Anterior vena cava (tissue), 1 donor: ENCODE measurements around a stretch of chr16.

DNA sequence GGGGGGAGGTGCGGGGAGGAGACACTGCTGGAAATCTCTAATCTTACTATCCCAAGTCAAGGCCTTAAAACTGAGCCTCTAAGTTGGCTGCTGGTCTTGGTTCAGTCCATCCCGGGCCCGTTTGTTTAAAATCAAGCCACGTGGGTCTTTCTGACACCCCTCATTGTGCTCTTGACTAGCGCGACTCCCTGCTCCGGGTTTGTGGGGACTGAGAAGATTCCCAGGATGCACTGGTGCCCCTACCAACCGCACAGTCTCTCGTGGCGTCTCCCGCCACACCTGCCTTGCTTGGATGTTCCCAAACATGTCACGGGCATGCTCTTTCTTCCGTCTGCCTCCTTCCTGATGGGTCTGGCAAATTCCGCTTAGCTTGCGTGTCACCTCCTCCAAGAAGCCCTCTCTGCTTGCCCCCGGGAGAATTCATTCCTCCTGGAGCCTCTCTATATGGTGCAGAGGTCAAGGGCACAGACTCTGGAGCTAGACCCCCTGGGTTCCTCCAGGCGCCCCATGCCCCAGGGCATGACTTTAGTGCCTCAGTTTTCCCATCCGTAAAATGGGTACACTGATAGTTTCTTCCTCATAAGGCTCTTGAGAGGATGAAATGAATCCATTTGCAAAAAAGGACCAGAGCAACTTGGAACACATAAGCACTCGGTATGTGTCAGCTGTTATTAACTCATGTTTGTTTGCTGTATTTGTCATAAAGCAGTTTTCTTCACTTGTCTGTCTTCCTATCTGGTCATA lies 21.1 kb downstream of the LITAF start:
- PRO-cap, result no peak

- PRO-cap, result bidirectional peak, plus-strand start at chr16:11604908, minus-strand start at chr16:11604723; unidirectional peak, minus-strand start at chr16:11605154
Measured at GRCh38 chr16:11604577-11605449, 18.1 kb upstream of the LITAF start.

DNA sequence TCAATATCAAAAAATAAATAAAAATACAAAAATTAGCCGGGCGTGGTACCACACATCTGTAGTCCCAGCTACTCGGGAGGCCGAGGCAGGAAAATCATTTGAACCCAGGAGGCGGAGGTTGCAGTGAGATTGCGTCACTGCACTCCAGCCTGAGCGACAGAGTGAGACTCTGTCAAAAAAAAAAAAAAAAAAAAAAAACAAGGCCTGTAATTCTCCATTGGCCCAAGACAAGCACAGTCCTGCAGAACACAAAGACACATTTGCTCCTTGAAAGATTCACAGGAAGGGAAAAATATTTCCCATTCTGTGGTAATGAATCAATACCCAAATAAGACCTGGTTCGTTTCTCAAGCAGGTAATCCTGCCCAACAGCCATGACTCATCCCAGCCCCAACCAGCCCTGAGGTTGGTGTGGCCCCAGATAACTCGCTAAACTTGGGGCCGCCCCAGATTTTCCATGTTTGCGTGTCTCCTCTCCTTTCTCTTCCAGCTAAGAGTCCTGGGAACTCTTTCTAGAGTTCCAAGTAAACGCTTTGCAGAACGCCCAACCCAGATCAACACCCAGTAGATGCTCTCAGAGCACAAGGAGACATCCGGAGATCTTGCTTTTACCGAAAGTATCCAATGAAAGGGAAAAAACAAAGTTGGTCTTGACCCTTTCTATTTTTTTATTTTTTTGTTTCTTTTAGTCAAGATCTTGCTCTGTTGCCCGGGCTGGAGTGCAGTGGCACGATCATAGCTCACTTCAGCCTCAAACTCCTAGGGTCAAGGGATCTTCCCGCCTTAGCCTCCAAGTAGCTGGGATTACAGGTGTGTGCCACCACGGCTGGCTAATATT lies 40.2 kb upstream of the SNN start:
- PRO-cap, result unidirectional peak, plus-strand start at position 236 of the sequence; unidirectional peak, minus-strand start at position 492 of the sequence

DNA sequence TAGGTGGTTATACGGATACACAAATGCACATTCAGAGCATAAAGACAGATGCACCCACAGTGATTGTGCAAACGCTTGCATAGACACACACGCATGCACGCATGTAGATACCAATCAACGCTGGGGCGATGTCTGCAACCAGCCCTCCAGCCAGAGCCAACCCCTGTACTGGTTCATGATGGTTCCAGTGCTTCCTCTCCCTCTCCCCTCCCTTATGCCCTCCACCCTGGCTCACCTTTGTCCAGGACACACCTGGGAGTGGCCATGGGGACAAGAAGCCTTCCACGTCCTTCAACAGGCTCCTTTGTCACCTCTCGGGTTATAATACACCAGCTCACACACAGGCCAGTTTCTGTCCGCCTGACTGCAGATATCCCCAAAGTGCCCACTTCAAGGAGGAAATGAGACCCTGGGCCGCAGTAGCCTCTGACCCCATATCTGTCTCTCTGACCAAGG lies 33.0 kb upstream of the SNN start:
- PRO-cap, result no peak

GRCh38 chr16:11670167-11670800 lies 2.0 kb downstream of the SNN start:
- PRO-cap, result no peak

DNA sequence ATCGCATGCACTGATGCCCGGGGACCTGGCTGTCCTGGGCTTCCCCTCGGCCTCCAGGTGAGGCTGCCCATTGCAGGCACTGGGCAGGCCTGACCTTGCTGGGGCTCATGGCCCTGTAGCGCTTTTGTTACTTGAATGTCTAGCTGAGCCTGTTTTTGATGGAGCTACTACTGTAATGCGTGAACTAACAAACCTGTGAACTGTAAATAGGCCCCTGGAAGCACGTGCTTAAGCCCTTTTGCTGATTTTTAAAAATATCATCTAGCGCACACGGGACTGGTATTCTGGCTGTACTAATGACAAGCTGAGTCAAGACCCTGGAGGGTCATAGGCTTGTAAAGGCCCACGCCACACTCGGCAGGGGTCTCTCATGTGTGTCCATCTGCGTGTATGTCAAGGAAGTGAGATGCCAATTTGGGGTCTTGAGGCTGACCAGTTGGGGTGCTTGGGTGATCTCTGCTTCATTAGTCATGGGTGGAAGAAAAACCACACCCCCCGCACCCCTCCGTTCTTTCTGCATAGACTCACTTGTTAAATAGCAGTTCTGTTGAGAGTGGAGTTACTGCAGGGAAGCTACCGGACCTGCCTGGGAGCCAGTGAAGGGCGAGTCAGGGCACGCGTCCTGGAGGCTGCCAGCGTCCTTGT lies 8.3 kb downstream of the SNN start:
- PRO-cap, result no peak

DNA sequence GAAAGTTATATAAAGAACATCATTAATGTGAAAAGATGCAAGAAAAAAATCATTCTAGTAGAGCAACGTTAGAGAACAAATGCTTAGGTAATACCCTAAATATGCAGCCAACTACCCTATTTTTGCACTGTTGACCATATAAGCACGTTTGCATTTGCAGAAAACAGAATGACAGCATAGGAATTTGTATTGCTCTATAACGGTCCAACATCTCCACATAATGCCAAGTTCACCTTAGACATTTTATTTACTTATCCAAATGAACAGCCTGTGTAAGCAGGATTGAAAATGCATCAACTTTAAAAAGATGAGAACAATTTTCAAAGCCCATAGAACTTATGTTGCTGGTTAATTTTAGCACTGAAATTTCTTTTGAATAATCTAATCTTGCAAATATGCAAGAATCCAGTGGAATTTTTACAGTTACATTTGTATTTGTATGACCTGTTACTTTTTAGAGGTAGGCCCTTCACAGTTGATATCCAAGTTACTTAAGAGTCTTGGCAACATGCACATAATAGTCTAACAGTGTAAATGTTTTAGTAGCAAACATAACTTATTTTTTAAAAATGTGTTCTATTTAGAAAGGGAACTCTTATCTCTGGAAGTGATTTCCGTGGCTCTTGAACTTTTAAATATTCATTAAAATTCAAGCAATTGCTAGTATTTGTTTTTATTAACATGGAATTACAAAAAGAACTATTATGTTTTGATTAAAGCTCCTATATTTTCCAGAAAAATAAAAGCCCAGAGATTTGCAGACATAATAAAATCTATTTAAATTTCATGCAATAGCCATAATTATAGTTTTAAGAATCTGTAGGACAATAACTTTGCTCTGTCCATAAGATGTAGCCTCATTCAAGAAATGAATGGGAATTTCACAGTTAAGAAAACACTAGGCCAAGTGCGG lies 19.3 kb upstream of the RSL1D1 start:
- PRO-cap, result no peak

- PRO-cap, result no peak
Measured at GRCh38 chr16:11890779-11891300, 24.9 kb downstream of the GSPT1 start.

- PRO-cap, result no peak
Measured at GRCh38 chr16:11896315-11897037, 19.3 kb downstream of the GSPT1 start.

DNA sequence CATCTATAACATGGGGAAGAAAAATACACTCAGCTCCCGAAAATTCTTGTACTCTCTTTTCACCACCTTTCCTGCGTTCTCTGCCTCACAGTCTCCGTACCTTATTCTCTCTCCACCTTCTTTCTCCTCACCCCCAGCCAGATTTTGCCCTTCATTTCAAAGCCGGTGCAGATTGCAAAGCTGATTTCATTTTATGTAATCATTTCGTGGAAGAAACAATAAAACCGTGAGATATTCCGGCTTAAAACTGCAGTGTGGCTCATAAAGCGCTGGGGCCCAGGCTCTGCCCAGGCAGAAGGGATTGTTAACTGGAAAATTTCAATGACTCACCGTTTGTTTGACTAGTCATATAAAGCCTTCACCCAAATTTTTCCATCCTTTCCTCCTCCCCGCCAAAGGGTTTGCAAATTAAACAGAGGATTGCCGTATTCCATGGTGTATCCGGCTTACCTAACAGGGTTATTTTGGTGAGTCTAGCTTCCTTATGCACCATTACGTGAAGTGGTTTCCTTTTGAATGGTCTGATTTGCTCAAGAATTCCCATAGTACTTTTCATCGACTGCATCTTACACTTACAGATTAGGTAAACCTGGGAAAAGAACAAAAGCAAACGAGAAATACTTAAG lies 756 bp upstream of the GSPT1 start:
- PRO-cap, result no peak

- PRO-cap, result no peak
Measured at GRCh38 chr16:11927401-11927798, 11.6 kb upstream of the GSPT1 start.

DNA sequence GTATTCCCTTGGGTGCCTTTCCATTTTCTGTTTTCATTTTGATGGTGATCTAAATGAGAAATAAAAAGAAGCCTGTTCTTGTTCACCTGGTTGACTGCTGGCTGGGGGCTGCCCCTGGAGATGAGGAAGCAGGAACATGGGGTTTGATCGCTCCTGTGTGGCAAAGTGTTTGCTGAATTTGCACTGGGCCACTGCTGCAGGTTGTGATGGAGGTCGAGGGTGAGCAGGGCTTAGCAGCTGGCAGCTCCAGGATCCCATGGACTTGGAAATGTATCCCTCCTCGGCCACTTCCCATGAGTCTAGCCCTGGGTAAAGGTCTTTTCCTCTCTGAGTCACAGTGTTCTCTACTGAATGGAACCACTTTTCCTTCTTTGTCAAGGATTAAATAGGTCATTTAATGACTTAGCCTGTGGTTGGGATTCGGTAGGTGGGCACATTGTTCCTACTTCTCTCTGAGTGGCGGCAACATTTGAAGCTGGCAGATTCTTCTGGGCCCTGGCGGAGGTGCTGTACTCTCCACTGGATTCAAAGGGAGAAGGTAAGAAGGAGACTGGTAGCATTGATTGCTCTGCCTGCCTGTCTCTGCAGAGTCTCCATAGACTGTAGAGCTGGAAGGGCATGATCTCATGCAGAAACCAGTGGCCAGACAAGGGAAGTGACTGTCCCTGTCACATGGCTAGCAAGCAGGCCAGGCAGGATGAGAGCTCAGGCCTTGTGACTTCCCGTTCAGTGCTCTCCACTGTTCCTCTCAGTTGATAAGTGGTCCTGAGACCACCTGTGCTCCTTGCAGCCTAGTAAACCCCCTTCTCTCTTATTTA lies 17.9 kb downstream of the SNX29 start:
- PRO-cap, result no peak

GRCh38 chr16:12075606-12076075 lies 99.1 kb downstream of the SNX29 start:
- PRO-cap, result no peak

DNA sequence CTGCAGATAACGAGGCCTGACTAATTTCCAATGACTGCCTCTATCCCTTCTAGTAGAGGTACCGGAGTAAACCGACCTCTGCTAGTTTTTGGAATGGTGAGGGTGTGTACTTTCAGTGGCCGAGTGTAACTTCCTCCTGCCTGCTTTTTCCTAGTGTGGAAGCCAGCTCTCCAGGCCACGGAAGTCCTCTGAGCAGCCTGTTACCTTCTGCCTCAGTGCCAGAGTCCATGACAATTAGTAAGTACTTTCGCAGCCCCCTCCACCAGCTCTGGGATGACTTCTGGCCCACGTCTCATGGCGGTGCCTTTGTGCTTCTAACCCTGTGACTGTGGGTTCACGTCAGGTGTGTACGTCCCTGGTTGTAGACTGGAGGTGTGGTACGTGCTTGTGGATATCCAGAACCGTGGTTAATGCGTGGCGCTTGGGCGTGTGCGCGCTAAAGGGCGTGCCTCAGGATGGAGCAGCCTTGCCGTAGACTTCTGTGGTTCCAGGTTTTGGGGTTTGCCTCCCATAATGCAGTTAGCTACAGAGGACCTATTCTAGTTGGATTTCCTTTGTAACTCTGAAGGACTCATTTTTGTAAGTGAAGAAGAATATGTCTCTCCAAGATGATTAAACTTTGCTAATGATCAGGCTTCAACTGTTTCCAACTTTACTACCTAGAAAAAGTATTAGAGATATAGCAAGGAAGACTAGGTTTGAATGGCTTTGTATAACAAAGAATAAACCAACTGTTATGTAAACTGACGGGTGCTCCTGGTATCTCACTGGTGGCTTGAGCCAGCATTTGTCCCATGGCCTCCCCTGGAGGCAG lies 102.4 kb downstream of the SNX29 start:
- PRO-cap, result no peak

- PRO-cap, result unidirectional peak, plus-strand start at chr16:12347097
Measured at GRCh38 chr16:12346924-12347253, 370.4 kb downstream of the SNX29 start.

DNA sequence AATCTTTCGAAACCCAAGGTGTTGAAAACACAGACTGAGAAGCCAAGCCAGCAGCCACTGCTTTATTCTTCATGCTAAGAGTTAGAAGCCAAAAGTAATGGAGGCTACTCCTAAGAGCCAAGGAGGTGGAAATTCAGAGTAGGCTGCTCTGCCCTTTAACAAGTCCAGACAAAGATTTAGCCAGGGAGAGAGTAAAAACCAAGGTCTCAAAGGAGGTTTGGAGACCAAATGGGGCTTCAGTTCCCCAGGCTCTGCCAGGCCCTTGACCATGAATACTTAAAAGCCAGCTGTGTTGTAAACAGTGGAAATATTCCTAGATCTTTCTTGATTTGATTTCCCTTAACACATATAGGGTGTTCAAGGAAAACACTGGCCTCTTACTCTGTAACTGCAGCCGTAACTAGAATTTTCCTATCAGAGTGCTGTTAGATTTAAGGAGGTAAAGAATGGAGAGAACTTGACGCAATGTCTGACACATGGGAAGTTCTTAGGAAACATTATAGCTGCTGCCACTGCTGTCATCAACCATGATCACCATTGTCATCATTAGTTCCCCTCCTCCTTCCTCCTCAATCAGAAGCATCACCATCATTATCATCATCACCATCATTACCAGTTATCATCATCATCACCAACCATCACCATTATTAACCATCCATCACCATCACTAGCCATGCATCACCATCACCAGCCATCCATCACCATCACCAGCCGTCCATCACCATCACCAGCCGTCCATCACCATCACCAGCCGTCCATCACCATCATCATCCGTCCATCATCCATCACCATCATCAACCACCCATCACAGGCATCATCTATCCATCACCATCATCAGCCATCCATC lies 382.3 kb downstream of the CPPED1 start:
- PRO-cap, result no peak

- PRO-cap, result no peak
Measured at GRCh38 chr16:12613670-12614355, 189.9 kb downstream of the CPPED1 start.

DNA sequence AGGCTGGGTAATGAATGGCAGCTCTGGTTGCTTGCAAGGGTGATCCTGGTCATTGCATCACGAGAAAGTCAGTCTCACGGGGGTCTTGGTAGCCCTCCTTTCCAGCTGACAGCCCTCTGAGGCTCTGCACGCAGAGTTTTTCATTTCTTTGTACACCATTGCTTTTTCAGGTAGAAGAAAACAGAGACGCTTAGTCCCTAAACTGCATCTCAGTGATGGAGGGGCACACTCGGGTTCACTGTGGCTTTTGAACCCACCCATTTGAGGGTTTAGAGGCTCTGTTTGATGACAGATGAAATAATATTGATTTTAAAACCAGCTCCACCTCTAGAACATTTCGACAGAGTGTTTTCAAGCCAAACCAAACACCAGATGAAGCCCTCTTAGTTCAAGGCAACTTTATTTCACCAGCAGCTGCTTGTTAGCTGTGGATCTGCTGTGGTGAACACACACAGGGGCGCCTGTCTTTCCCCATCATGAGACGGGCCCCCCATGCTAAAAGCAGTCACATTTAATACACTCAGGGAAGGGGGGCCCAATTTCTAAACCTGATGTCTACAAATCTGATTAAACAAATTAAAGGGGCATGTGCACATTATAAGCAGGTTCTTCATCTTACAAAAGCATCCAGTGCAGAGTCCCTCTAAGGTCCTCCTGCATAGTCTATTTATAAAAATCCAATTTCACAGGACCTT lies 49.6 kb downstream of the CPPED1 start:
- PRO-cap, result no peak

GRCh38 chr16:12900339-12901008 lies 924 bp upstream of the SHISA9 start:
- PRO-cap, result no peak

- PRO-cap, result no peak
Measured at GRCh38 chr16:13956603-13957791, 37.0 kb downstream of the ERCC4 start.